ENCODE measurements around a stretch of chr3.

DNA sequence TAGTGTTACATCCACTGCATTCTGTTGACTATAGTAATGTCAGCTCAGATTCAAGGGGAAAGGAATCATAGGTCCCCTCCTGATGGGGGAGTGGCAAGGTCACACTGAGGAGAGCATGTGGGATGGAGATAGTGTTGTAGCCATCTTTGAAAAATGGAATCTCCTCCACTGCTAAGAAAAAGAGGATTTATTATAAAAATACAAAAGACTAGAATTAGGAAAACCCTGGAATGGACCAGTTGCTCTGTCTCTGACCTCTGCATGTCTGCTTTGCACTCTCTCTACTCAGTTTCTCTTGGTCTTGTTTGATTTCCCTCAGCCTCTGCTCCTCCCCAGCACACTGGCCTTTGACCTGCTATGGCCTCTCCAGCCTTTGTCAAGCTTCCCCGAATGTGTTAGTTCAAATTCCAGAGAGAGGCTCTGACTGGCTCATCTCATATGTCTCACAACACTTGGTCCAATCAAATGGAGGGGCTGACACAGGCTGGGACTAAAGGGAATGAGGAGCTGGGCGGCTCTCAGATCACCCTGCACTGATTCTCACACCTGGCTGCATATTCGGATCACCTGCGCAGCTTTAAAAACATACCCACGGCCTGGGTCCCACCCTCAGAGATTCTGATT lies 52.5 kb upstream of the CMTM8 start:
- RRBS, result no CpG with 5 or more reads among the region's 5 CpGs

DNA sequence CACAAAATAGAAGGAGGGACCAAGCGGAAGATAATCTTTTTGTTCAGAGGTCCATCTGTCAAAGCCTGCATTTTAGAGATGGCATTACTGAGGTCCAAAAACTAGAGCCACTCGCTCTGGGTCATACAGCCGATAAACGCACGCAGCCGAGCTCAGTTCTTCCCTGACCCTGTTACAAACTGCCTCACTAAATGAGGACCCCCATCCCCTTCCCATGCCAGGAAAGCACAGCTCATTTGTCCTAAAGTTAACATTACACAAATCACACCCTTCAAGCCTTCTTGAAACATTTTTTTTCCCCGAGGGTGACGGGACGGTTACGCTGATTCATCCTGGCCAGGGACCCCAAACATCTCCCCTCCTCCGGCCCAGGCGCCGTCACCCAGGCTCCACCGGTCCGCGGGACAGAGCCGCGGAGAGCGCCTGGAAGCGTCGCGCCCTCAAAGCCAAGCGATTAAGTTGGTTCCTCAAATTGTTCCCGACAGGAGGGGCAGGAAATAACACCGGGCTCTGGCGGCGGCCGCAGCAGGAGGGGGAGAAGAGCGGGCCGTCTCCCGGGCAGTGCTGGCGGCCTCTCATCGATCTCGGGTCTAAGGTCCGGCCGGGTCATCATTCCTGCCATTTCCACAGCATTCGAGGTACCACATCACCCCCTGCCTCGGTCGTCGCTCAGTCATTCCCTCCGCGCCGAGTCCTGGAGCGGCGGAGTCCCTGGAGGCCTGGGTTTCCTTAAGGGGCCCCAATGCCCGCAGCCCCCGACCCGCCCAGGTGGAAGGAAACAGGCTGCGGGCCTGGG lies 650 bp upstream of the CMTM8 start:
- RRBS, result 2% methylated on average over 16 of the region's 49 CpGs

- RRBS, result 60% methylated on average over 1 of the region's 20 CpGs
These were observed 42.4 kb downstream of the CMTM6 start for GRCh38 chr3:32459822-32460995.

- RRBS, result 78% methylated on average over 5 of the region's 18 CpGs
These were observed 1.8 kb downstream of the CMTM6 start for GRCh38 chr3:32500766-32501247.

GRCh38 chr3:32703401-32704150 lies 18.6 kb downstream of the CNOT10 start:
- RRBS, result no CpG with 5 or more reads among the region's 2 CpGs

DNA sequence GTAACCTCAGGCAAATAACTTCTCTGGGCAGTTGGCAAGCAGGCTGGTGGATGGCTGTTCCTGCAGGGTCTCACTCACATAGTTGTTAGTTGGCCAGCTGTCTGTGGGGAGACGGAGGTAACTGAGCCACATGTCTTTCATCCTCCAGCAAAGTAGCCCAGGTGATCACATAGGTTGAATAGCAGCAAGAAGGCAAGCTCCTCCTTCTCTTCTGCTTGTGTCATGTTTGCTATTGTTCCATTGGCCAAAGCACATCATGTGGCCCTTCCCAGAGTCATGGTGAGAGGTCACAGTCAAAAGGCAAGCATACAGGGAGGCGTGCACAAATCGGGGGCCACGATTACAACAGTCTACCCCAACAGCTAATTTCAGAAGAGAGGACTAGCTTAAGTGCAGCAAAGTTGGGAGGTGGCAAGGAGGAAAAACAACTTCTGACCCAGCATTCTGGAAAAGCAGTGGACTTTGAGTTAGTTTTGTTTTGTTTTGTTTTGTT lies 17.4 kb upstream of the TRIM71 start:
- RRBS, result no CpG with 5 or more reads among the region's 4 CpGs

DNA sequence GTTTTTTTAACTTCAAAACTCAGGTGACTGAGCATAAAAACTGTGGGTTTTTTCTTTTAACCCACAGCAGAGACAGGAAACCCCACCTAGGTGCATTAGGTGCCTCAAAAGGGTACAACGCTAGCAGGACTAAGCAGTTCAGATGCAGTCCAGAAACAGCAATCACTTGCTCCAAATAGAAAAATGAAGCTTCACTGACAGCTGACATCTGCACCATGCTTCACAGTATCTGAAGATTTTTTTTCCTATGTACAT lies 52.2 kb downstream of the GLB1 start:
- RRBS, result no CpG with 5 or more reads among the region's 1 CpG

GRCh38 chr3:33047603-33048318 lies 49.2 kb downstream of the GLB1 start:
- RRBS, result no CpG with 5 or more reads among the region's 3 CpGs

DNA sequence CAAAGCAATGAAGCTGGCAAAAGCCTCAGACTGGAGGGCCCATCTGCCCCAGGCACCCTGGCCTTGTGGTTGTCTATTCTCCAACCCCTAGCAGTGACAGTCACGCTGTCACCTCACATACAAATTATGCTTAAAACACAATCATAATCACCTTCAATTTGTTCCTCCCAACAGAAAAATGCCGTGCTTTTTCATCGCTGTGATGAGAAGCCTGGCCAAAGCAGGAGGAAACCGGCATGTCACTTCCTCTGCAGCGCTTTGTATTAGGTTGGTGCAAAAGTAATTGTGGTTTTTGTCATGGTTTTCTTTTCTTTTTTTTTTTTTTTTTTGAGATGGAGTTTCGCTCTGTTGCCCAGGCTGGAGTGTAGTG lies 41.8 kb downstream of the GLB1 start:
- RRBS, result no CpG with 5 or more reads among the region's 6 CpGs

DNA sequence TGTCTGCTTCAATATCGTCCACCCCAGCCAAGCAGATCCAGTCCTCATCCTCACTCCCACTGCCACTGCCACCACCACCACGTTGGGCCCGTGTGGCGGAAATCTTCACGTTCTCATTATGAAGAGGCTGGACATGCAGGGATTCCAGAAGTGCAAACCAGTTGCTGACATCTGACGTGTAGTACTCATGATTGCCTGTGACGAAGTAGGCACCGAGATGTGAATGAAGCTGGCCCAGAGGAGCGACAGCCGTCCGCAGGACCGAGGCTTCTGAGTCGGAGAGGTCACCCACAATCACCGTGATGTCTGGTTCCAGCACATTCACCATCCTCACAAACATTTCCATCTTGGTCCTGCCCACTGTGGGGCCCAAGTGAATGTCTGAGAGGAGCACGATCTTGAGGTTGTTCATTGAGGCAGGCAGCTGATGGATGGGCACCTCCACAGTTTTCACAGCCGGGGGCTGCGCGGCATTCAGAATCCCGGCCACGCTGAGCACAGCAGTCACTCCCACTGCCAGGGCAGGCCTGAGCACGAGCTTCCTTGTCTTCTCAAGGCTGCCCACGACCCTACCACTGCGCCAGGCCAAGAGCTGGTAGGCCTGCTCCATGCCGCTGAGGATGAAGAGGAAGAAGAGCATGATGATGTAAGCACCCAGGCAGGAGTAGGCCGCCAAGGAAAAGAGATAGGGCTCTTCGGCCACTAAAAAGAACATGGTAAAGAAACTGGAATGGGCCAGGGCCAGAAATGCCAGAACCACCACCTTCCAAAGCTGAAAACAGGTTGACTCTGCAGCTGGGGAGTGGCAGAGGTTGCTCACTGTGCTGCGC lies 3.6 kb downstream of the GLB1 start:
- RRBS, result no CpG with 5 or more reads among the region's 27 CpGs

GRCh38 chr3:33134115-33134384 lies 20.2 kb downstream of the CRTAP start:
- RRBS, result no CpG with 5 or more reads among the region's 1 CpG

DNA sequence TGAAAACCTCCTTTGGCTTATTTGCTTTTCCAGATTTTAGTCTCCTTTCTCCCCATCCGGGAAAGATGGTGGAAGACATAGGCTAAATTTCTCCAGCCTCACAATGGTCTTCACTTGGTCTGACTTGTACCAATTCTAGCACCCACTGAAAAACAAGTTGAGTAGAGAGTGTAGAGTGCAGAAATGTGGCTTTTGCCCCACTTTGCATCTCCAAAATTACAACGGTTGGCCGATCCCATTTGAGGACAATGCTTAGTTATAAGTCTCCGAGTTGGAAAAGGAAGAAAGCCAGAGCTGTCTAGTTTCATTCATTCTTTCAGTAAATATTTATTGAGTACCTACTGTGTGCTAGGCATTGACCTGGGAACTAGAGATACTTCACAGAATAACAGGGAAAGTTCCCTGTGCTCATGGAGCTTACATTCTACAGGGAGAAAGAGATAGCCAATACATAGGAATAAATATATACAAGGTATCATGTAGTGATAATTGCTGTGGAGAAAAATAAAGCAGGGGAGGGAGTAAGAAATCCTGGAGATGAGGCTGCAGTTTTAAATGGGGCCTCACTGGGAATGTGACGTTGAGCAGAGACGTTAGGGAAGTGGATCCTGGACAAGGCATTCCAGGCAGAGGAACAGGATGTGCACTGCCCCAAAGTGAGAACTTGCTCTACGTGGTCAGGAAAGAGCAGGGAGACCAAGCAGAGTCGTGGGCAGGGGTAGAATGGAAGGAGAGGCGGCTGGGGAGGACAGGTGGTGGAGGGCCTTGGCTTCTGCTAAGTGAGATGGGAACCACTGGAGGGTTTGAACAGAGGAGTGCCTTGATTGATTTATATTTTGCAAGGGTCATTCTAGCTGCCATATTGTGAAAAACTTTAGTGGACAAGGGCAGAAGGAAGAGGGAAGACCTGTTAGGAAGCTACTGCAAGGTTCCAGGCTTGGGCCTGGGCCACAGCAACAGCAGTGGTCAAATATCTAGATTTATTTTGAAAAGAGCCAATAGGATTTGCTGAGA lies 29.7 kb downstream of the CRTAP start:
- RRBS, result no CpG with 5 or more reads among the region's 9 CpGs

DNA sequence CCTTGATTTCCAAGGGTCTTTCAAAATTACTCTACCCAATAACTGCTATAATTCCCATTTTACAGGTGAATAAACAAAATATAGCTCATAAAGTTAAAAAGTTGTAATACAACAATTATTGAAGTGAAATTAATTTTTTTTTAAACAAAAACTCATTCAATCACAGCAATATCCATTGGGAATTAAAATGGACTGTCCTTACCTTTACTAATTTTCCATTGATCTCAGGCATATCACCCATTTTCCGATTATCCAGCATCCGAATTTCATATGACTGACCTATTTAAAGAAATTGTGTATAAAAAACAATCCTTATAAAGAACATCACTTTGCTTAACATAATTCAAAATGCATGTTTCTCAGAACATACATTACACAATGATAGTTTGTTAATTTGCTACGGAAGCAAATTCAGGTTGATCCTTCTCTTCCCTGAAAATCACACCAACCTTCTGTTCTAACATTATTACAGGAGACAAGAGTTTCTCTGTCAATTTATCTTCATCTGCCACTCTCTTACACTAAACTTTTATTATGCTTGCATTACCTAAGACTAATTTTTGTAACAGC lies 23.6 kb downstream of the UBP1 start:
- RRBS, result no CpG with 5 or more reads among the region's 3 CpGs

GRCh38 chr3:33438858-33439310 lies 1.3 kb downstream of the UBP1 start:
- RRBS, result no CpG with 5 or more reads among the region's 4 CpGs

GRCh38 chr3:33798720-33799599 lies 530 bp downstream of the PDCD6IP start:
- RRBS, result no CpG with 5 or more reads among the region's 45 CpGs

GRCh38 chr3:33843967-33844362 lies 45.5 kb downstream of the PDCD6IP start:
- RRBS, result no CpG with 5 or more reads among the region's 6 CpGs

DNA sequence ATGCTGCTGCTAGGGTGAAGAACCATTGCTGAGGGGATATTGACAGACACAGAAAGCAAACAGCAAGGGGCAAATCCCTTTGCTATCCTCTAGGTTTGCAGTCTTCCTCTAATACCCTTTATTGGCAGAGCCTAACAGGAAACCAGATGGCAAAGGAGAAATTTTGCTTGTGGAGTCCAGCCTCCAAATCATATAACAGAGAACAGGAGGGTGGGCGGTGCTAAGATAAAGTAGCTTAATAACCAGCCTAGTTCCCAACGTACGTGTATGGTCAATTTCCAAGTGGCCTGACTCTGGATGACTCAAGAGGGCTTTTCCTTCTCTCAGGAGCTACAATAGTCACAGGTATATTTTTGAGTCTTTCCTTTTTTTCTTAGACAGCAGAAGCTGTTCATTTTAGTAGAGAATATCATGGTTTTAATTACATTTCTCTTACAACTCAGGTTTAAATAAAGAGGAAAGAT lies 404.6 kb downstream of the PDCD6IP start:
- RRBS, result no CpG with 5 or more reads among the region's 3 CpGs

DNA sequence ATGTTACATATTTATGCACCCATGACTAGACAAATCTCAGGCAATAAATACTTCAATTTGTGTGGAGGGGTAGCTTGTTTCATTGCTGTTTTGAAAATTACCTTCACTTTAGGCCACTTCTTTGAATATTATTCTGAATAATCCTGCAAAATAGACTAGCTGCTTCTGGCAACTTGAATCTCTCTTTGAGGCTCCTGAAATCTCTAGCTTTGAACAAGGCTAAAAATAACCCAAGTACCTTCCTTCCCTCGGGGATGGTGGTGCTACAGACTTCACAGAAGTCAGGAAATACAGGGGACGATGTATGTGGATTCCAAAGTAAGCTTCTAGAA lies 783.3 kb upstream of the ARPP21 start:
- RRBS, result no CpG with 5 or more reads among the region's 2 CpGs

GRCh38 chr3:35505078-35505665 lies 134.2 kb upstream of the ARPP21 start:
- RRBS, result no CpG with 5 or more reads among the region's 14 CpGs

- RRBS, result no CpG with 5 or more reads among the region's 10 CpGs
These were observed 68.9 kb upstream of the DCLK3 start for GRCh38 chr3:36833211-36833770.